Zone of skin (tissue), 1 donor: ENCODE results near the gene EPOP.

GRCh38 chr17:37642069-37642468, 1.2 kb downstream of the DDX52 start:
- RRBS, result no CpG with 5 or more reads among the region's 3 CpGs

GRCh38 chr17:37671176-37671786, 28.0 kb upstream of the DDX52 start:
- RRBS, result no CpG with 5 or more reads among the region's 7 CpGs

- RRBS, result no CpG with 5 or more reads among the region's 5 CpGs
Measured at GRCh38 chr17:37725475-37726038, 19.3 kb downstream of the HNF1B start.

GRCh38 chr17:37745789-37746063, 867 bp upstream of the HNF1B start:
- RRBS, result no CpG with 5 or more reads among the region's 8 CpGs

DNA sequence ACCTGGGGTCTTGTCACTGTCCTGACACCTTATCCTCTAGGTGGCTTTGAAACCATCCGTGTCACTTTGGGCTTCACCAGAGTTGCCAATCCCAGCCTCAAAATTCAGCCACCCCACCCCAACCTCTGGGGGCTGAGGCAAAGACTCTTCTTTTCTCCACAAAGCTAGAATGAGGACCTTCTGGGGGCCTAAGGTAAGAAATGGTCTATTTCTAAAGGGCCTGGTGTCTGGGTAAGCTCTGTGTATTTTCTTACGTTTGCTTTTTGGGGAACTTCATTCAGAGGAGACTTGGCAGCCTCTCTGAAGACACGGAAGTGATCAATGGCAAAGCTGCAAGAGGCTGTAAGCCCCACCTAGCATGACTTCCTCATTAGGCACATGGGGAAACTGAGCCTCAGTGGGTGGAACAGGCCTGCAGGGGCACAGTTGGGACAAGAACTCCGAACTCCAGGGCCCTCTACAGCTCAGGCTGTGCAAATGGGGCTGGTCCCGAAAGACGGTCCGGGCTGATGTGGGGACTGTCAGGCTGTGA, 80.2 kb upstream of the TBC1D3K start:
- RRBS, result no CpG with 5 or more reads among the region's 7 CpGs

DNA sequence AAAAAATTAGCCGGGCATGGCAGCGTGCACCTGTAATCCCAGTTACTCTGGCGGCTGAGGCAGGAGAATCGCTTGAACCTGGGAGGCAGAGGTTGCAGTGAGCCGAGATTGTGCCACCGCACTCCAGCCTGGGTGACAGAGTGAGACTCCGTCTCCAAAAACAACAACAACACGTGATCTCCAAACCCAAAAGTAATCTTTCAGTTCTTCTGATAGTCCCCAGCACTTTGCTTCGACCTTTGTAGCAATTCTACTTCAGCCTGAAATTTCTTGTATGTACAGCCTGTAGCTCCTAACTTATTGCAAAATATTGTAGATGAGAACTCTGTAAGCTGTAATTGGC, 1.4 kb upstream of the MRPL45 start:
- RRBS, result no CpG with 5 or more reads among the region's 9 CpGs

DNA sequence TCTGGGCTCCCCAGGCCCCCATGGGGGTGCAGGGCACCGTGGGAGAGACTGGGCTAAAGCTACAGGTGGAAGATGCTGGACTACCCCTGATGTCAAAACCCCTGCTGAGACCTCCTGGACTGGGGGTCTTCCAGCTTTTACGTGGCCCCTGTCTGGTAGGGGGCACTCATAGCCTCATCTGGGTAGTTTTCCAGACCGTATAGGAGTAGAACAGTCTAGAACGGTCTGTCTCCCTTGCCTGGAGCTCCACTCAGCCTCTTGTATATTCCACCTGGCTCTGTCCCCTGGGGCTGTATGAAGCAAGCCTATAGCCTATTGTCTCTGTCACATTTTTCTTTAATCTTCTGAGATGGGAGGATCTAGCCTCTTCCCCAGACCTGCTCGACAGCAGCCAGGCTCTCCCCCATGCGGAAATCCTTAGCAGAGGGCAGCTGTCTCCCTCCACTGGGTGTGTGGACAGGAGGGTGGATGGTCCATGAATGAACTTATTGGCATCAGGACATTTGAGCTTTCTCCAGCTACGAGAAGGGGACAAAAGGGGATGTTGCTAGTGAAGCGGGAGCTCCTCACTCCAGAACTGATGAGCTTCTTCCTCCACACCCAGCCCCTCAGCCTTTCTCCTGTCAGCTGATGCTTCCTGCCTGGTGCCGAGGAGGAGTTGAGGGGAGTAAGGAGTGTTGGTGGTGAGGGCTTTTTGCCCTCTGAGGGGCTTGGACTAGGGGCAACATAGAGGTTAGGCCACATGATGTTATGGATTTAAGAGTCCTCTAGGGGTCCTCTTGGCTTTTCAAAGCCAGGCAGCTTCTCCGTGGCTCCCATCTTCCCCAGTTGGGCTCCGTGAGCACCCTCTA, 27.8 kb downstream of the ARHGAP23 start:
- RRBS, result no CpG with 5 or more reads among the region's 11 CpGs

DNA sequence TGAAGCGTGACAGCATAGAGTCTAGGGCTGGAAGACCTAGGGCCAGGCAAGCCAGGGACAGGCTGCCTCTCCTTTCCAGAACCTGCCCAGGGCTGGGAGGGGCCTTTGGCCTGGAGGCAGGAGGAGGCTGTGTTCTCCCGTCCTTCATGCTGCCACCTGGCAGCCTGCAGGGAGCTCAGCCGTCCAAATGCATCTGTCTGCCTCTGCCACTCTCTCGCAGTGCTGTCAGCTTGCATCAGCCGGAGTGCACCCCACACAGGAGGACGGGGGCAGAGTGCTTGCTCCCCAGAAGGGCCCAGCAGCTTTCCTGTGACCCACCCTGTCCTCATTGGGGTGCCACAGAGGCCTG, 31.3 kb downstream of the ARHGAP23 start:
- RRBS, result no CpG with 5 or more reads among the region's 6 CpGs

DNA sequence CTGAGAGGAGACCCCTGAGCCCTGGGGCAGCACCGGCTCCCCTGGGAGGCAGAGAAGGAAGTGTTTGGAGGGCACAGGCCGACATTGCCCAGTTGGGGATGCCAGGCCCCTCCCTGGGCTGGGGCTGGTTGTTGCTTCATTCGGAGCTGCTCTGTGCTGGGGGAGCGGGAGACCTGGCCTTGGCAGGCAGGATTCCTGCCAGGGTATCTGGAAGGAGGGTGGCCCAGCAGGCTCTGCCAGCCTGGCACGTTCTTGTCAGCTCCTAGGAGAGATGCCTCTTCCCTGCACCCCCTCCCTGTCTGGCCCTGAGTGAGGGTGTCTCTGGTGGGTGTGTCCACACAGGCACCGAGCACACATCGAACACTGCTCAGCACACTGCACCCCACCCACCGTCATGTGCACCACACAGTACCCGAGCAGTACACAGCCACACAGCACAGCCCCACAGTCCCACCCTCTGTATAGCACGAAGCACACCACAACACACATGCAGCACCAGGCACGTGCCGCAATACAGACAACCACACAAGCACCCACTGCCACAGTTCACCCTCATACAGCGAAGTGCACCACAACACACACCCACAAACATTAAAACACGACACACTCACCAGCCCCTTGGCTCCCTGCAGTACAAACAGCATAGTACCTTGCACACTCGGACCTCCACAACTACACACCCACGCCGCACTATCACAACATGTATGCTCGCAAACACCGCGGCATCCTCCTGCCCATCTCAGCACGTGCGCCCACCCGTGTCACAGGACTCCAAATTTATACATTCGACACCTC, 35.3 kb downstream of the ARHGAP23 start:
- RRBS, result no CpG with 5 or more reads among the region's 24 CpGs

DNA sequence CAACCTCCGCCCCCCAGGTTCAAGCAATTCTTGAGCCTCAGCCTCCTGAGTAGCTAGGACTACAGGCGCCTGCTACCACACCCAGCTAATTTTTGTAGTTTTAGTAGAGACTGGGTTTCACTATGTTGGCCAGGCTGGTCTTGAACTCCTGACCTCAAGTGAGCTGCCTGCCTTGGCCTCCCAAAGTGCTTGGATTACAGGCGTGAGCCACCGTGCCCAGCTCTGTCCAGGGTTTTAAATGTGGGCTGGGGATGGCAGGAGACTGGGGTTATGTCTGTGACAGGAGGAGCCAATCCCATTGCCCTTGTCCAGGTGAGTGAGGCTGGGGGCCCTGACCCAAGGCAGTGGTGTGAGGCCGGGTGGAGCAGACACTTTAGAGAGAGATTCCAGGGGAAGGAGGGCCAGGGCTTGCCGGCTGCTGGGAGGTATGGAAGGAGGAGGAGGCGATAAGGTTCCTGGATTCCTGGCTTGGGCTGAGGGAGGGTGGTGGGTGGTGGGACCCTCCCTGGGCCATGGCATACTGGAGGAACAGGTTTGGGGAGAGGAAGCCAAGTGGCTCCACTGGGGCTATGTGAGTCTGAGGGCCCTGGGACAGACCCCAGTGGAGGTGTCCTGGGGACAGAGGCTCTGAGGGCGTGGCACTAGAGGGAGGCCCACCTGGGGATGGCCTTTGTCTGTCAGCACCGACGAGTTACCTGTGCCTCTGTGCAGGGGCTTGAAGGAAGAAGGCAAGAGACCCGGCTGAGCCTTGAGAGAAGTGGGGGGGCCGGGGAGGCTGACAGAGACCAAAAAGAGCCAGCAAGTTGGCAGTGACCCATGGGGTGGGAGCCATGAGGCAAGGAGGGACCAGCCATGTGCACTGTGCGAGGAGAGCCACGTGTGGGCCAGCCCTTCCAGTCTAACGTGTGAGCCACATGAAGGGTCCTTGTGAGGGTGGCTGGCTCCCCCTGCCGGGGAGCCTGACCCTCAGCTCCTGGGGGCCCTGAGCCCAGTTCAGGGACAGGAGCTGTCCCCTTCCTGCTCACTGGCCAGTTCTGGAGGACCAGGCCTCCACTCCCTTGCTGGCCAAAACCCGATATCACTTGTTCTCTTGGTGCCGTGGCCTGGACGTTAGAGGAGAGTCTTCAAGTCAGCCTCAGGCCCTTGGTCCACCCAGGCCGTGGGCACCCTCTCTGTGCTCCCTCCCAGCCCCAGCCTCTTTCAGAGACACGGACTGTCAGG, 46.1 kb downstream of the ARHGAP23 start:
- RRBS, result no CpG with 5 or more reads among the region's 21 CpGs

DNA sequence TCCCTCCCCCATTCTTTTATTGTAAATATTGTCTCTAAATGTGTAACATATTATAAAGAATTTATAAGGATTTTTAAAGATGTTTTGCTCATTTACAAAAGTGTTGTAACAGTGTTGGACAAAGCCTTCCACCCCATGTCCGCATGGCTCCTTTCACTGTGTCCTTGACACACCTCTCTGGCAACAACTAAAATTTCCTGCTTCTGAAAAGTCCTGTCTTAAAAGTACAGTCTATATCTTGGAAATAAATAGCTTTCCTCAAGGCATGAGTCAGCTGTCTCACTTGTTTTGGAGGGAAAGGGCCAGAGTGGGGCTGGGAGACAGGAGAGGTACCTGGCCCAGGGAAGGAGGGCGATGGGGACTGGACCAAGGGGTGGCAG, 83.8 kb downstream of the ARHGAP23 start:
- RRBS, result no CpG with 5 or more reads among the region's 2 CpGs

GRCh38 chr17:38559363-38559807, 46.4 kb downstream of the SRCIN1 start:
- RRBS, result no CpG with 5 or more reads among the region's 31 CpGs

DNA sequence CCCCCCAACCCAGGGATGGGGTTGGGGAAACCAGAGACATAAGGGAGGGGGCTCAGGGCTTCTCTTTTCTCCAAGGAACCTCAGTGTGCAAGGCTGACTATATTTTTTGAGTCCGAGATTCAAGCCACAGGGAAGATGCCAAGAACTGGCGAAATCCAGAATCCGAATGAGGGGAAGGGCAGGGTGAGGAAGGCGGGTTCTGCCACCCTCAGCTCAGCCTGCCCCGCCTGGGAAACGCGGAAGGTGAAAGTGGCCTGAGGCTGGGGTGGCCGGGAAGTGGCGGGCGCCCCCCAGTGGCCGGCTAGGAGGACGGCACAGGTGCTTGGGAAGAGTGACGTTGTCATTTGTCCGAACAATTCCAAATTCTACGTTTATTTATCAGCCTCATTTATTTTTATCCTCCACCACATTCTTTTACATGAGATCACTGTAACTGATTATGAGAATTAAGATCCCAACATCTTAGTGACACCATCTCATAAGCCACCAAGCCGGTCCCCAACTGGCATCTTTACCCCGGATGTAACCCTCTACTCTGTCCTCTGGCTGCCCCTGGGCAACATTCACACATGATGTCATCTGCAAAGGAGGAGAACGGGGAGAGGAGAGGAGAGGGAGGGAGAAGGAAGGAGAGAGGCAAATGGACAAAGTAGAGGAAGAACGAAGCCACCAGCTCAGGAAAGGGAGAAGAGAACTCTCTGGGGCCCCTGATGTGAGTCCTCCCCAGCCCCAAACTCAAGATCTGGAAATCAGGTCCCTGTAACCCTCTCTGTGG, 21.3 kb downstream of the SRCIN1 start:
- RRBS, result no CpG with 5 or more reads among the region's 19 CpGs

DNA sequence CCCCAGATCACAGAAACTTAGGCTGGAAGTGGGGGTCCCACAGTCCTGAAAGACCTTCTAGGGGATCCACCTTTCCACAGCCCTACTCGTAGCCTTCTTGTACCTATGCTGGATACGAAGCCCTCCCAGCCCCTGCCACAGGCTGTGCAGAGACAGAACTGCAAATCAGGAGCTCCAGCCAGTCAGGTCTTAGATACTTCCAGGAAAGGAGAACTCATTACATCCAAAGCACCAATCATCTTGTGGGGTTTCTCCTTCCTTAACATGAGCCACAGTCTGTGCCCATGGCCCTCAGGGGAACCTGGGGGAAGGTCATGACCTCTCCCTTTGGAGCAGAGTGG, 14.8 kb downstream of the SRCIN1 start:
- RRBS, result no CpG with 5 or more reads among the region's 2 CpGs

GRCh38 chr17:38674807-38675462, at the start of gene EPOP:
Gene EPOP, minus strand, starts transcription at chr17:38674957.
- RRBS, result no CpG with 5 or more reads among the region's 68 CpGs

GRCh38 chr17:38728052-38729158, 1.7 kb upstream of the CISD3 start:
- RRBS, result no CpG with 5 or more reads among the region's 16 CpGs

GRCh38 chr17:38751350-38751613, 1.3 kb upstream of the PSMB3 start:
- RRBS, result no CpG with 5 or more reads among the region's 5 CpGs

- RRBS, result no CpG with 5 or more reads among the region's 17 CpGs
Measured at GRCh38 chr17:38798610-38799142, 680 bp downstream of the PIP4K2B start.

GRCh38 chr17:38799834-38800364, 543 bp upstream of the PIP4K2B start:
- RRBS, result no CpG with 5 or more reads among the region's 35 CpGs

GRCh38 chr17:38893194-38894078, 23.6 kb downstream of the LASP1 start:
- RRBS, result no CpG with 5 or more reads among the region's 12 CpGs